AG08470 (cell line): ENCODE data around the genes MEIOSIN and PPP5C.

GRCh38 chr19:45587792-45588309 is 3.2 kb upstream of the OPA3 start:
- RRBS, result no CpG with 5 or more reads among the region's 5 CpGs

- RRBS, result 9% methylated on average over 9 of the region's 27 CpGs
These were observed 3.6 kb downstream of the GPR4 start for GRCh38 chr19:45598174-45599107.

DNA sequence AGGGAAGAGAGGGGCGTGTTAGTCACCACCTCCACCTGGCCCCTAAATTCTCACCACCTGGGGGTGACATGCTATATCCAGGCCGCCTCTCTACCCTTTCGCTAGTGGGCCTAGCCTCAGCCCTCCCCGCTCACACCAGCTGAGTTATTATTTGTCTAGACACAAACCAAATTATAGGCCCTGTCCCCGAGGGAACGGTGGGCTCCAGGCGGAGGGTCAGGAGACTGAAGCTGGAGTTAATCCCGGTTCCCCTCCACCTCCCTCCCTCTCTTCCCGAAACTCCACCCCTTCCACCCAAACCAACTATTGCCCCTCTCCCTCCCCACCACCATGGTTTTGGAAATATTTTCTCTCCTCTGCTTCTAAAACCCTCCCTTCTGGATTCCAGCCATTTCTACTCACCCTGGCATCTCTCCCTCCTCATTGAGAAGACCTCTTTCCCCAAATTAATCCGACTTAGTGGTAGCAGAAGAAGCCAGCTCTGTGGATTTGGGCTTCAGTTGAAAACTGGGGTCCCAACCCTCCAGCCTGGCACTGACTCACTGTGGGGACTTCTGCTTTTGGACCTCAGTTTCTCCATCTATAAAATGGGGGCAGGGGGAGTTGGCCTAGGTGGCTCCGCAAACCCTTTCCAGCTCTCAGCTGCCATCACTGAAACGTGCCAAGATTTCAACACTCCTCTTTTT is 1.7 kb downstream of the GPR4 start:
- RRBS, result no CpG with 5 or more reads among the region's 12 CpGs

- RRBS, result no CpG with 5 or more reads among the region's 21 CpGs
These were observed 6.8 kb upstream of the EML2 start for GRCh38 chr19:45645906-45646461.

DNA sequence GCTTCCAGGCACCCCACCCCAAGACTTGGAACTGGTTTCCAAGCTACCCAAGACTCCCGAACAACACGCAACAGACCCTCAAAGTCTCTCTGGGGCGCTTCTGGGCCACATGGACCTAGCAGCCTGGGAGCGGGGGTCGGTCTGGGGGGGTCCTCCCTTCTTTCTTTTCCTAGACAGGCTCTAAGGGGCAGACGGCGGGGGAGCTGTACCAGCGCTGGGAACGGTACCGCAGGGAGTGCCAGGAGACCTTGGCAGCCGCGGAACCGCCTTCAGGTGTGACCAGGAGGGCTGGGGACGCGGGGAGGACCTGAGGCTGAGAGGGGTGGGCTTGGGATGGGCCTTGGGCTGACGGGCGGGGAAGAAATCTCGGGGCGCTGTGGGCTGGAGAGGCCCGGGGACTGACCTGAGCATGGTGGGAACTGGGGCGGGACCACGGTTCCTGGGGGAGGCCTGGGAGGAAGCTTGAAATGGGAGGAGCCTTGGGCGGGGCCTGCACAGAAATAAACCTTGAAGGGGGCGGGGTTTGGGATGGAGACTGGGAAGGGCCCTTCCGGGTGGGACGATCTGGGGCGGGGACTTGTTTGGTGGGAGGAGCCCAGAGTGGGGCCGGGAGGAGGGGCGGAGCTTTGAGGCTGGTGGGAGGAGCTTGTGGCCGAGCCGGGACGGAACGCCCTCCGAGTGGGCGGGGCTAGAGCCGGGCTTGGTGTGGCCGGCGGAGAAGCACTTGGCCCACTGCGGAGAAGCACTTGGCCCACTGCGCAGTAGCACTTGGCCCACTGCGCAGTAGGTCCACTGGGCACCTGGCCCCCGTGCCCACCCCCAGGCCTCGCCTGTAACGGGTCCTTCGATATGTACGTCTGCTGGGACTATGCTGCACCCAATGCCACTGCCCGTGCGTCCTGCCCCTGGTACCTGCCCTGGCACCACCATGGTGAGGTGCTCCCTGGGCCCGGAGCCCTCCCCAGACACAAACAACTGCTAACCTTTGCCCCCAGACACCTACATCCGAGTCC is 2.7 kb downstream of the GIPR start:
- RRBS, result 5% methylated on average over 7 of the region's 50 CpGs

- RRBS, result 12% methylated on average over 4 of the region's 17 CpGs
These were observed 9.7 kb downstream of the GIPR start for GRCh38 chr19:45677790-45678104.

GRCh38 chr19:45733241-45733691 is at the start of gene MEIOSIN:
TSS of gene MEIOSIN (plus strand) at chr19:45733439.
- RRBS, result 81% methylated on average over 11 of the region's 46 CpGs

- RRBS, result 1% methylated on average over 19 of the region's 35 CpGs
These were observed 1.5 kb downstream of the SIX5 start for GRCh38 chr19:45767572-45768010.

- RRBS, result no CpG with 5 or more reads among the region's 36 CpGs
These were observed 1.7 kb upstream of the RSPH6A start for GRCh38 chr19:45816453-45817616.

DNA sequence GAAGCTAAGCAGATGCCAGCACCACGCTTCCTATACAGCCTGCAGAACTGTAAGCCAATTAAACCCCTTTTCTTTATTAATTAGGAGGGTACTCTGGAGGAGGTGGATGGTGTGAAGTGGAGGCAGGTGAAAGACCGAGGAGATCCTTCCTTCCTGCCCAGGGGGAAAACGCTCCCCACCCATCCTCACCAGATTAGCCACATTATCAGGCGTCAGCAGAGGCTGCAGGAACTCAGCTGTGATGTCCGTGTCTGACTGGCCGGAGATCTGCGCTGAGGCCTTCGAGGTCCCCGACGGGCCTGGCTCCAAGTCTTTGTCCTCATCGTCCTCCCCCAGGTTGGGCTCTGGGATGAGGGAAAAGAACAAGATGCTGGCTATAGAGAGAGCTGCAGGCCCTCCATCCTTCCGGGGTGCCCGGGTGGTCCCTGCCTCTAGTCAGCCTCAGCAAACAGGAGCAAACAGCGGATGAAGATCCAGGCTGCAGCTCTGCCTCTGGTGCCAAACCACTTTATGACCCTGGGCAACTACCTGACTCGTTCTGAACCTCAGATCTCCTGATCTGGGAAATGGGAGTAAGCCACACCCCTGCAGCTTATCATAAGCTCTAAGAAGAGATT is 23.3 kb upstream of the RSPH6A start:
- RRBS, result no CpG with 5 or more reads among the region's 15 CpGs

DNA sequence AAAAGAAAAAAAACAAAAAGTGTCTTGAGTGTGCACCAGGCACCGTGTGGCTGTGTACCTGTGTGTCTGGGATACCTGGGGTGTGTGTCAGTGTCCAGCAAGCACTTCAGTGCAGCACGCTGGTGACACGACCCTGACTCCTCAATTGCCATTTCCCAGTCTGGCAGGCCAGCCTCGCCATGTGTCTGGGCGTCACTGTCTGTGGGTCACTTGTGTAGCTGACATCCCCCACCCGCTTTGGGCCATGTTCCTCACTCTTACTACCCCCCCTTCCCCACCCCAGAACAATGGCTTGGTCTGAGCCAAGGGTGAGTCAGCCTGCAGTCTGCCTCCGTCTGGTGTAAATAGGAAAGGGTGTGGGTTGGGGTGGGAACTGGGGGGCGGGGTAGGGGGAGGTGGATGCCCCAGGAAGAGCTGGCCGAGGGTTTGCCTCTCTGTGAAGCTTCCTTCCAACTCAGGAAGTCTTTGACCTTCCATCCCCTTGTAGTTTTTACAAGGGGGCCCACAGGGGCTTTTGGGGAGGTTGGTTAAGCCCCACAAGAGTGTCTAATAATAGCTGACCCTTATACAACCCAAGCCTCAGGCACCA is 17.7 kb downstream of the NOVA2 start:
- RRBS, result no CpG with 5 or more reads among the region's 9 CpGs

DNA sequence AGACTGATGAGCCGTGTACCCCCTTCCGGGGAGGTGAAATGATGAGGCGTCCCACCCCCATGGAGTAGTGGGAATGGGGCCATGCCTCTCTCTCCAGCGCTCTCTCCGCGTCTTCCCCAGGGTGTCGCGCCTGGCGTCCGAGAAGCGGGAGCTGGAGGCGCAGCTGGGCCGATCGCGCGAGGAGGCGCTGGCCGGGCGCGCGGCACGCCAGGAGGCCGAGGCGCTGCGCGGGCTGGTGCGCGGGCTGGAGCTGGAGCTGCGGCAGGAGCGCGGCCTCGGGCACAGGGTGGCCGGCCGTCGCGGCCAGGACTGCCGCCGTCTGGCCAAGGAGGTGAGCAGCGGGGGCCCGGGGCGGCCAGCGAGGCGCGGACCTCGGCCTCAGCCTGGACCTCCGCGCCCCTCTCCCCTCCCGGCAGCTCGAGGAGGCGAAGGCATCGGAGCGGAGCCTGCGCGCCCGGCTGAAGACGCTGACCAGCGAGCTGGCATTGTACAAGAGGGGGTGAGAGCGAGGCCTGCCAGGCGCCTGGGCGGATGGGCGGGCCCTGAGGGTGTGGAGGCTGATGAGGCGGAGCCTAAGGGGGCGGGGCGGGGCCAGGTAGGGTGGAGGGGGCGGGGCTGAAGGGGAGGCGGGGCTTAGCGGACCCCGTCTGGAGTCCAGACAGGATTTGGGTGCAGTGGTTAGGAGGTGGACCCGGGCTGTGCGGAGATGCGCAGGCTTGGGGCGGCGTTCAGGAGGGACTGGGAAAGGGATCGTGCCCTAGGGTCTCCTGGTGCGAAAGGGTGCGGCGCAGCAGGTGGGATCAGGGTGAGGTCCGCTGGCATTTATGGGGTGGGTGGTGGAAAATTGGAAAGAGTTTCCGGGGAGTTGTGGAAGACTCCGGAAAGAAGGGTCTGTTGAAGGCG is 7.7 kb downstream of the PGLYRP1 start:
- RRBS, result 4% methylated on average over 35 of the region's 81 CpGs

DNA sequence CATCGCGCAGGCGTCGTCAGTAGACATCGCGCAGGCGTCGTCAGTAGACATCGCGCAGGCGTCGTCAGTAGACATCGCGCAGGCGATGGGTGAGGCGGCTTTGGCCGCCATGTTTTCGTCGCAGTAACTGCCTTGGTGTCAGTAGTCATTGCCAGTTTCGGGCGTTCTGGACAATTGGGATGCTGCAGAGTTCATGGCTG is 38.2 kb upstream of the IGFL4 start:
- RRBS, result no CpG with 5 or more reads among the region's 21 CpGs

- RRBS, result no CpG with 5 or more reads among the region's 3 CpGs
These were observed 7.5 kb upstream of the IGFL3 start for GRCh38 chr19:46131943-46132335.

DNA sequence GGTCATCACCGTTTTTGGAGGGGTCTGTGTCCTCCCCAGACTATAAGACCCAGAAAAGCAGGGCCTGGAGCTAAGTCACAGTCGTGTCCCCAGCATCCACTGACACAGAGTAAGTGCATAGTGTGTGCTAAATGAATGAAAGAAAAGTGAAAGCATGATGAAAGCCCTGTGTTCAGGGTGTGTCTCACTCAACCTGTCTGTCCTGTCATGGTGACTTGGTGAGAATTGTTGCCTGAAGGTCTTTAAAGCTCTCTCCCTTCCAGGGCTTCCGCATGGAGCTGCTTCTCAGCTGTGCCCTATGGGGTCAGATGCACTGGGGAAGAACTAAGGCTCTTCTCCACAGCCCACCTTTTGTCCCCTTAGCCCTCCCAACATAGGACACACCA is 20.5 kb upstream of the IGFL1 start:
- RRBS, result no CpG with 5 or more reads among the region's 3 CpGs

DNA sequence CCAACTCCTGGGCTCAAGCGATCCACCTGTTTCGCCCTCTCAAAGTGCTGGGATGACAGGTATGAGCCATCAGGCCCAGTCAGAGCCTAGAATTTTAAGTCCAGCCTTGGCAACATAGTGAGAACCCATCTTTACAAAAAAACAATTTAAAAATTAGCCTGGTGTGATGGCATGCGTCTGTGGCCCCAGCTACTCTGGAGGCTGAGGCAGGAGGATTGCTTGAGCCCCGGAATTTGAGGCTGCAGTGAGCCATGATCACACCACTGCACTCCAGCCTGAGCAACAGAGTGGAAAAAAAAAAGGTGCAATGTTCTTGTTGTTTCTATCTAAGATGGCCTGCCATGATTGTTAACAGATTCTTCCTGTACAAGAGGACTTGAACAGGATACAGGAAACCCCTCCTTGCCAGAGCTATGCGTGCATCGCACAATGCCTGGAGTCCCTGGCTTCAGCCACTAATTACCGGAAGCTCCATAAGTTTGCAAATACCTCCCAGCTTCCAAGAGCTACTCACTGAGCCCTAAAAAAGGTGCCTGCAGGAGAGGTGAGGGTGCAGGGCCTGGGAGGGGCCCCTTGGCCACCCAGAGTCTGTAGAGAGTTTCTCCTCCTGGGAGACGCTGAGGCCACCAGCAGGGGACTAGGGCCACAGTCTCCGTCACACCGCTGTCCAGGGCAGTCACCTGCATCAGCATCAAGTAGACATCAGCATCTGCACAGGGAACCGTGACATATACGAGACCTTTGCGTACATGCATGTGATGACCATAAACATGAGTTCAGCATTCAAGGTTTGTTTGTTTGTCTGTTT is 13.1 kb upstream of the HIF3A start:
- RRBS, result no CpG with 5 or more reads among the region's 13 CpGs

GRCh38 chr19:46346575-46347850 is at the start of gene PPP5C:
TSS of gene PPP5C (plus strand) at chr19:46347087.
- RRBS, result 2% methylated on average over 17 of the region's 78 CpGs

GRCh38 chr19:46348444-46349191 is 1.7 kb downstream of the PPP5C start:
- RRBS, result no CpG with 5 or more reads among the region's 15 CpGs

DNA sequence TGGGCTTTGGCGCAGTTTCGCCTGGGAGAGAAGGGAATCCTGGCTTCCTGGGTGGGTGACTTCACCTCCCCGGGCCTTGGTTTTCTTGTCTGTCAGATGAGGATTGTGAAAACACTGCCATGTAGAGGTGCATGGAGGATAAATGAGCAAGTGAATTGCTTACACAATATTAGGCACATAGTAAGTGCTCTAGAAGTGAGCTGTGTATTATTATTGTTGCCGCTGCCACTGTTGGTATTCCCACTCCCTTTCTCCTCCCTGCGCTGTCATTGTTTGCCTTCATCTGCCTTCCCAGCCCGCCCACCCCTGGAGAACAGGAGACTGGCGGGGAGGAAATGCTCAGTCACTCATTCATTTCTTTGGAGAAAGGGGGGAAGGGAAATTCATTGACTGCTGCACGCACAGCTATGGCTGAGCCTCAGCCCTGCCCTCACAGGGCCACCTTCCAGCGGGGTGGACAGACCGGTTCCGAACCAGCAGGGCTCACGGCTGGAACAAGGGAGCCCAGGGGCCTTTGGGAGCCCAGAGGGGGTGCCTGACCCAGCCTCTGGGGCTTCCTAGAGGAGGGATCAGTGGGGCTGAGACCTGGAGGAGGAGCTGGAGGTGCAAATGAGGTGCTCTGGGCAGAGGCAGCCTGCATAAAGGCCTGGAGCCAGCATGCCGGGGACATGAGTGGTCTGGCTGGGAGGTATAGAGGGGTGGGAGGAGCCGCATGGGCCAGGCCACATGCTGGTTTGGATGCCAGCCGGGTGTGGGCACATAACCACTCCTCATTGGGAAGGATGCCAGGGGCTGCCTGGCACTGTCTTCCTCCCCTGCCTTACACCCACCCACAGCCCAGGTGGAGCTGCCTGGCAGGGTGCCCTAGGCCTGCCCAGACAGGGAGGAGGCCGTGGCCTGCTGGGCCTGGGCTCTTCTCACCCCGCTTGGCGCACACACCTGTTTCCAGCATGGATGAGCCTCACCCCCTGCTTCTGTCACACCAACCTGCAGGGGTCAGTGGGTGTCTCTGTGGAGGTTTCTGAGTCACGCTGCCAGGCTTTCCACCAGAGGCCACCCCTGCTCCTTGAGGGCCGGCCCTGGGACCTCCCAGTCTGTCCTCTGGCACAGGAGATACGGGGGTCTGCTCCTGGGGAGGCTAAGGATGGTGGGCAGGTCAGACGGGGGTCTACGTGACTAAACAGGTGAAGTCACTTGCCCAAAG is 26.8 kb downstream of the PPP5C start:
- RRBS, result 3% methylated on average over 2 of the region's 23 CpGs

DNA sequence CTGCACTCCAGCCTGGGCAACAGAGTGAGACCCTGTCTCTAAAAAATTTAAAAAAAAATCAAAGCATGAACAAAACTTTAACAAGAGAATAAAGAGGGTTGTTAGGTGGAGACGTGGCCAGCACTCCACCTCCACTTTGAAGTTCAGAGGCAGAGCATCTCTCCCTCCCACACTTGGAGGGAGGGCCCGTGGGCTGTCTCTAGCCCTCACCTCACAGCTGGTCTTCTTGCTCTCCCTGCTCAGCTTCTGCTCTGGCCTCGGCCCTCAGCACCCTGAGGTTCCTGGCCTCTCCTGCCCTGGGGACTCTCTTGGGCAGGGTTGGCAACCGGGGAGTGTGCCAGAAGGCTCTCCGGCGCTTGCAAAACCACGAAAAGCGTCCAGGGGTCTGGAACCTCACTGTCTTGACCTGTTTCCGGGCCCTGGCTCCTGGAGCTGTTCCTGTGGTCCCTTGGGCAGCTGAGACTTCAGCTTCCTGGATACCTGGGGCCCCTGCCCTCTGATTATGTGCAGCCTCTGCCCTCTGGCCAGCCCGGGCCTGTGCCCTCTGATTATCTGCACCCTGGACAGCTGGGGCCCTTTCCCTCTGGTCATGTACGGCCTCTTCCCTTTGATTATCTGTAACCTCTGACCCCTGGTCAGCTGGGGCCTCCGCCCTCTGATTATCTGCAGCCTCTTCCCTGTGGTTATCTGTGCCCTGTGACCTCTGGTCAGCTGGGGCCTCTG is 2.2 kb downstream of the CCDC8 start:
- RRBS, result 61% methylated on average over 6 of the region's 12 CpGs